Colonic mucosa (tissue), 1 donor: ENCODE measurements around a stretch of chr6.

DNA sequence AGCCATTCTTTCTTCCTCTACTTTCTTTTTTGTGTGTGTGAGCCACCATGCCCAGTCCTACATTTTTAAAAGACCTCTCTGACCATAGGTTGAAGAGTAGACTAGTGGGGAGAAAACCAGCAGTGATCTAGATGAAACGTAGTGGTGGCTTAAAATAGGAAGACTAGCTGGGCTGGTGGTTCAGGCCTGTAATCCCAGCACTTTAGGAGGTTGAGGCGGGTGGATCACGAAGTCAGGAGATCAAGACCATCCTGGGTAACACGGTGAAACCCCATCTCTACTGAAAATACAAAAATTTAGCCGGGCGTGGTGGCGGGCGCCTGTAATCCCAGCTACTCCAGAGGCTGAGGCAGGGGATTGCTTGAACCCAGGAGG, 34.8 kb upstream of the JARID2 start:
- PRO-cap, result no peak

DNA sequence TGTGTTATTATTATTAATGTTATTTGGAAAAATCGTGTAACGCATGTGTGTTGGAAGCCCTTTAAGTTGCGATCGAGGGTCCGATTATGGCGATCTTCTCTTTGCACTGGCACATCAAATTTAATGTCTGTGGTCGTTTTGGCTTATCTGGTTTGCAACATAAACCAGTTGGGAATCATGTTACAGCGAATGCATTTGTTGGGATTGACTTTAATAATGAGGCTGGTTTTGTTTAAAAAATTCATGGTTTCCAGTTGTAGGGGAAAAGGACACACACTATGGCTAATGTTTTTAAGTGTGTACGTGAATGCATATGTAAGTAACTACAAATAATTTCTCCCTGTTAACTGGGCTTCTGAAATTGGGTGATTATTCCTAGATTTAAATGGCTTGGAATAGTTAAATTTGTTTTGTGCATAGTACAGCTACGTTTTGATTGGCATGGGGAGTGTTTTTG, 1.1 kb downstream of the JARID2 start:
- PRO-cap, result no peak

DNA sequence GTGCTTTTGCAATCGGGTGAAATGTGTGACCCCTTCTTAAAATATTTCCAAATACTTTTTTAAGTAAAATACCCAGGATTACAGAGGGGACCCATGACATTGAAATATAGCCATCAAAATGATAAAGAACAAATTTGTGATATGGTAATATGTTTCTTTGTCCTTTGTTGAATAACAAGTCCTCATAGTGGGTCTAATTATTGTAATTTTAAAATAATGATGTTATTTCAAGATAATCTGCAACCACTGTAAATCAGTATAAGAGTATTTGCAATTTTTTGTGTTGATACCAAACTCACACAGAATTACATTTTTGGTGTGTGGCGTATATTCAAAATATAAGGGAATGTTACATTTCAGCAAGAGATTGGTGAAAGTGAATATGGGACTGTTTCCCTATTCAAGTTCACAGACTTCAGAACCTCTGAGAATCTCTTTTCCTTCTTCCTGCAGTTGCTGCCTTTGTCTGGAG, 41.4 kb downstream of the JARID2 start:
- PRO-cap, result no peak

GRCh38 chr6:15313149-15313793, 67.4 kb downstream of the JARID2 start:
- PRO-cap, result no peak

DNA sequence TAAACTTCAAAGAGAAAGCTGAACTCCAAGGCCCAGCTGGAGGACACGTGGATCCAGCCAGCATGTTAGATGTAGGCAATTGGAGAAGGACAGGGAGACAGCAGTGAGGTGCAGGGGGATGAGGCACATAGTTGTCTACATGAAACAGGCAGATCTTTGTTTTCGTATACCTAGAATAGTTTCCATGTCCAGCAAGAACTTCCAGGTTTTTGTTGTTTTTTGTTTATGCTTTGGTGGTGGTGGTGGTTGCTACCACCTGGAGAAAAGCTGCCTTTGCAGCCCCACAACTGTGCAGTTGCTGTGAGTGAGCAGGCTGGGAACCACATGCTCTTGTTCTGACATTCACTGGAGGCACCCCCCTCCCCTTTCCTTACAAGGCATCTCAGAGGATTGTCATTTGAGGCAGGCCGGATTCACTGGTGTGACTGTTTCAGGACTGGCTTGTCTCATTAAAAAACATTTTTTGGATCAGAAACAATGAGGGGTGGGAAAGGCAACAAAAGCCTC, 72.4 kb downstream of the JARID2 start:
- PRO-cap, result no peak

DNA sequence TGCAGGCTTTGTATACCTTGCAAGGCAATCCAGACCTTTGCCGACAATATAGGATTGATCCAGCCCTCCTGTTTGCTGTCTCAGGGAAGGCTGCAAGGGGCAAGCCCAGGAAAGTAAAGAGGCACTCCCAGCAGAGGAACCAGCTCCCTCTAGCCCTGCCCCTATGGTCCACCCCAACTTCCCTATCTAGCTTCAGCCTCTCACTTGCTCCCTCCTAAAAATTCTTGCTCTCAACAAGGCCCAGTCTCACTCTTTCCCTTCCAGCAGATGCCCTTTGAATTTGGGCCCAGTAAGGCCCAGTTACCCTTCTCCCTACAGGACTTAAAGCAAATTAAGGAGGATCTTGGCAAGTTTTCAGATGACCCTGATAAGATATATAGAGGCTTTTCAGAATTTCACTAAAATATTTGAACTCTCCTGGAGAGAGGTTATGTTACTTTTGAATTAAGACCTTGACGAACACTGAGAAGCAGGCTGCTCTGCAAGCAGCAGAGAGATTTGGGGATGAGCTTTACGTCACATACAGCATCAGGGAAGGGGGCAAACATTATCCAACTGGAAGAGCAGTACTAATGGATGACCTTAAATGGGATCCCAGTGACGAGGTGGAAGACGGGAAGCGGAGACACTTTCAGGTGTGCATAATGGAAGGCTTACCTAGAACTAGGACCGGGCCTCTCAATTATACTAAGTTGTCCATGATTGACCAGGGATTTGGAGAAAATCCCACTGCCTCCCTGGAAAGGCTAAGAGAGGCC, 92.8 kb downstream of the JARID2 start:
- PRO-cap, result no peak

DNA sequence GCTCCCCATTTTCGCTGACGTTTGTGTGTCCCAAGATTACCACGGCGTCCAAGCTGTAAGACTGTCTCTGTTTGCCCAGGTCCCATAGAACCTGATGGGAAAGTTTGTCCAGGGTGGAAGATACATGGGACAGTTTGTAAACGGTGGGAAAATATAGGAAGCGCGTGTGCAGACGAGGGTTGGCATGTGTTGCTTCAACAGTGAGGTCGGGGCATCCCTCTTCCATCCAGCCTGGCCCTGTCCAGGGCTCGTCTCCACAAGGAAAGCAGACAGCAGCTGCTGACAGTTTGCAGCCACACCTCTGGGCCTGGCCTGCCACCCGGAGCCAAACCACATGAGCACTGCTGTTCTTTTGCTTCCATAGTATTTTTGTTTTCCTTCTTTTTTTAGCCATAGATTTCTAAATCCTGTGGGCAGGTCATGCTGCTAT, 167.6 kb downstream of the DTNBP1 start:
- PRO-cap, result no peak

- PRO-cap, result no peak
These were observed 142.3 kb downstream of the DTNBP1 start for GRCh38 chr6:15520422-15521107.

DNA sequence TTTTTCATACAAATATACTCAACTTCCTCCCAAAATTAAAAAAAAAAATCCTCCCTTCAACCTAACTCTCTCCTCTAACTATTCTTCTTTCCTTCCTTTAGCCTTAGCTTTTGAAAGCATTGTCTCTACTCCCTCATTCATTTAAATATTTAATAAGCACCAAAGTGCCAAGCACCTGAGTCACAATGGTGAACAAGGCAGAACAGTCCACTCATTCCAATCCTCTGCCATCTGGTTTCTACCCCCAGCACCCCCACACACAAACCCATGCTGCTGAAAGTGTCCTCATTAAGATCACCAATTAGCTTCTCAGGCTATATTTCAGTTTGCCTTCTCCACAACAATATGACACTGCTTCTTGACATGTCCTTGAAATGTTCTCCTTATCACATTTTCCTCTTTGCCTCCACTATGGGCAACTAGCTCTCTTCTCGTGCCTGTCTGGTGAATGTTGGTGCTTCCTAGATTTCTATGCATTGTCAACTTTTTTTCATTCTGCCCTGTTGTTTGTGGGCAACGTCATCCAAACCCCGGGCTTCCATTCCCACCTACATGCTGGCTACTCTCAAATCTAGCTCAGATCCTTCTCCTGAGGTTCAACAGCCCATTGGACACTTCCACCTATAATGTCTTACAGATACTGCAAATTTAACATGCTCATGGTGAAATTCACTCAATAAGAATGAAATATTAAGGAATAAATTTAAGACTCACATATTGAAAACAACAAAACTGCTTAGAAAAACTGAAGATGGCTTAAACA, 76.2 kb downstream of the DTNBP1 start:
- PRO-cap, result no peak

DNA sequence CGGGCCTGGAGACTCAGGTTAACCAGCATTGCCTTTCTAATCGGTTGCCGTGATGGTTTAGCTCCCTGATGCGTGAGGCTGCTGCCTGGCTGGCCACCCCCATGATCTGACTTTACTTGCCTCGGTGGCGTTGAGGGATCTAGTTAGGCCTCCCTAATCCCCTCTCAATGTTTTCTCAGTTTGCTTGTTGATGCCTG, 2.4 kb downstream of the GMPR start:
- PRO-cap, result no peak

DNA sequence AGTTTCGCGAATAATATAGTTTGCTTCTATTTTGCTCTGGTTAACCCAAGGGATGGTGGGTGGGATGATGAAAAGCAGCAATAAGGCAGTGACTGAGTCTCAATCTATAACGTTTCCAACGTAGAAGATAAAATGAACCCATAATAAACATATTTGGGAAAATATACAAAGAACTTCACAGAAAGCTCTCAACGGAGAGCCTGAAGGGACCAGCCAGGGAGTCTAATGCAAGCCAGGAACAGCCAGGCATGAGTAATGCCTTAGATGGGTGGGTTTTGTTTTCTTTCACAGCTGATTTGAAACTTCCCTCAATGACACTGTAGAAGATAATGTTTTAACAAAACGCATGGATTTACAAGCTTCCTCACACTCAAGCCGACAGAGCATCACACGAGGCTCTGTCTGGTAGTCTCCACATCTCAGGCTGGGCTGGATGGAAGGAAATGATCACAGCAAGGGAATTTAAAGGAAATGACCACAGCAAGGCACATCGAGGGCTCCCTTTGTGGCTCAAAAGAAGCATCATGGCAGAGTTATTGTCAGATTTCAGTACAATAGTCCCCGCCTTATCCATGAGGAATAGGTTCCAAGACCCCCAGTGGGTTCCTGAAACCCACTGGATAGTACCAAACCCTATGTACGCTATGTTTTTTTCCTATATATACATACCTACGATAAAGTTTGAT, 113.9 kb downstream of the GMPR start:
- PRO-cap, result no peak

DNA sequence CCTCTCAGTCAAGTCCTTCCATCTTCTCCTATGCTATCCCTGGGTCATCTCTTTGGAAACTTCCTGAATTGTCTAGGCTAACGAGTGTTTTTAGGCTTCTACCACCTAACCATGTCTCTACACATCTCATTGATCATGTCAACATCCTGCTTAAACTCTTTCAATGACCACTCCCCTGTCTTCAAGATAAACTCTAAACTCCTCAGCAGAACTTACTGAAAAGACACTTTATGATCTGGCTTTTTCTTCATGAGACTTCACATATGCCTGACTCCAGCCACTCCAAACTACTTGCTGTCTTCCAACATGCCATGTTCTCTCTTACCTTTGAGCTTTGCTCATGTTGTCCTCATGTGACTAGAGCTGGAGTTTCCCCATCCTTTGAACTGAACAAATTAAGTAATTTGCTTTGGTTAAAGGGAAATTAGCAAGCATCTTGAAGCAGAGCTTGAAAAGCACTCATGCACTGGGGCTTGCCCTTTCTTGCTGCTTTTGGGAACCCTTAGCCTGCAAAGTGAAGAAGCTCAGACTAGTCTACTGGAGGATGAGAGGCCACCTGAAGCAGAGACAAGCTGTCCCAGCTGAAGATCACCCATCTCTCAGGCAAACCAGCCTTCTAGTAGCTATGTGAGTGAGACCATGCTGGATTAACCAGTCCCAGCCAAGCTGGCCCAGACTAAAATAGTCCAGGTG, 235.6 kb downstream of the GMPR start:
- PRO-cap, result no peak

DNA sequence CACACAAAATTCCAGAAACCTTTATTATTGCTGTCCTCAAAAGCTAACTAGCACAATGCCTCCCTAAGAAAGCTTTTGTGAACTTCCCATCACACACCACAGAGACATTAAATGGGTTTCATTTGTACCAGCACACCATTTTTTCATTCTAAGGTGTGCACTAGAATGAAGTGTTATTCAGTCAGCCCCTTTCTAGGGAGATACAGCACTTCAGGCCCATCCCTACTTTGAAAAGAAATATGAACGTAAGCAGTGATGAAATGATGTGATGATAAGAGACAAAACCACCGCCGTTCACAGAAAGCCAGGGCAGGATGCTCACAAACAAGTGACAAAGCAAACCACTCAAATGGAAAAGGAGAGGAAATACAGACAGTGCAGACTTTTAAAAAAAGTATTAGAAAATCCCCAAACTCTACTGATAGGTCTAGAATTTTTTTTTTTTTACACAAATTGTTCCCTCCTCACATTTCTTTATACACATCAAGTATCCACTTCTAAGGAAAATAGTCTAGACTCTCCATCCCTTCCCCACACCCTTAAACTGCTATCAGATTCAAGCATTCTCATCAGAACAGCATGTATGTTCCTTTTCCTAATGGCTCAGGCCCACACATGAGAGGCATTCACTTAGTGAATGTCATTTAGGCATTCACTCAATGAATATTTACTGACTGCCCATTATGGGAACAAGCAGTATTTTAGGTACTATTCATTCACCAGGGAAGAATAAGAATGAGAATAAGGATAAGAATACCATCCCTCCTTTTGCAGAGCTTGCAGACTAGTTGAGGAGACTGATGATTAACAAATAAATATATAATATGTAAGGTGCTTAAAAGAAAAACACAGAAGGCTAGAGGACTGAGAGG, 243.4 kb downstream of the GMPR start:
- PRO-cap, result unidirectional peak, minus-strand start at position 193 of the sequence; bidirectional peak, plus-strand start at position 299 of the sequence, minus-strand start at position 193 of the sequence

- PRO-cap, result no peak
These were observed 219.7 kb downstream of the ATXN1 start for GRCh38 chr6:16541490-16541936.

GRCh38 chr6:16635569-16636695, 125.3 kb downstream of the ATXN1 start:
- PRO-cap, result no peak

DNA sequence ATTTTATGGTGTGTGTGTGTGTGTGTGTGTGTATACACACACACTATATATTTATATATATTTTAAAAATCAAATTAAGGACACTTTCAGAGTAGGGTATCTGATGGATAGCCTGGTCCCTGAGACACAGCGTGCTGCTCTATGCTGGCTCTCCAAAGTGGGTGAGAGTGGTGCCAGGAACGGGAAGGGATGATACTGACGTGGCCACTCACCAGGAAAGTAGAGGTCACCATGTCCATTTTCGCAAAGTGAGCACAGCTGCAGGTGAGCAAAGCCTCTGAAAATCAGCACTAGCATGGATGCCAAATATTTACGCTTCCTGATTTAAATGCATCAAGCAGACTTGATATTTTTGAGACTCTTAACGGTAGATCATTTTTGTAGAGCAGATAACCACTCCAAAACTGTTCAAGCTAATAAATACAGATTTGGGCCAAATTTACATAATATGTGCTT, 116.7 kb downstream of the ATXN1 start:
- PRO-cap, result no peak

DNA sequence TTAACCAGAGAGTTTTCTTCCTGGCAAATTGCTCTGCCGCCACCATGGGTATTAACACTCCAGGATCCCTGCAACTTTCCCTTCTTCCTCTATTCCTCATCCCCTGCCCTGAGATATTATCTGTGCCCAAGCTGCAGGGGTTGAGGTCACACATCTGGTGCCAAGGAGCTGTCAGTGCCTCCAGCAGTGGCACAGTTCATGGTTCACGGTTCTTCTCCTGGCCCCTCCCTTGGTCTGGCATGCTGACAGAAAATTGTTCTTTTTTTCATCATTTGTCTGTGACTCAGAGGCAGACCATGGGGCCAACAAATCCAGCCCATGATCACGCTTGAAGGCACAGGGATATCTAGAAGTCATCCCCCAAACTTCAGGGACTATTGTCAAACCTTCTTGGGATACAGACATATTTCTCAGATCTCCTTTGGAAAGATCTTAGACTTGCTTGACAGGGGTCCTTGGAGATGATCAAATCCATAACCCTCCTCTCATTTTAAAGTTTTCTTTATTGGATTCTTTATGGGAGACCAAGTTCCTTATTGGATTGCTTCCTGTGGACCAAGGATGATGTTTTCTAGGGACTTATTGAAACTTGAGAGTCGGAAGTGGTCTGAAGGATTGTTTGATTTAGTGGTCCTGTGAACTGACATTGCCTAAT, 77.4 kb downstream of the ATXN1 start:
- PRO-cap, result no peak

DNA sequence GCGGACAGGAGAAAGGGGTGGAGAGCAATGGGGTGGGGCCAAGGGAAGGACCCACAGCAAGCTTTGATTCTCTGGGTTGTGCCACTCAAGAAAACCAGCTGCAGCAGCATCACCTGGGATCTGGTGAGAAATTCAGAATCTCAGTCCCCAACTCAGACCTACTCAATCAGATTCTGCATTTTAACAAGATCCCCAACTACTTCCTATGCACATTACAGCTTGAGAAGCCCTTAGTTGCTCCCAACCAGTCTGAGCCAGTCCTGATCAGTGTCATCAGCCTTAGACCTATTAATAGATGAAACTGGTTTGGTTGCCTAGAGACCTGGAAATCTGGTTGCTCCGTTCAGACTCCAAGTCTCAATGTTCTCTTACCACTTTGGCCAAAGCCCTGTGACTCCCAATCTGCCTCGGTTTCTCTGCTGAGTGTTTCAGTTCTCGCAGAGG, 20.0 kb upstream of the ATXN1 start:
- PRO-cap, result no peak

DNA sequence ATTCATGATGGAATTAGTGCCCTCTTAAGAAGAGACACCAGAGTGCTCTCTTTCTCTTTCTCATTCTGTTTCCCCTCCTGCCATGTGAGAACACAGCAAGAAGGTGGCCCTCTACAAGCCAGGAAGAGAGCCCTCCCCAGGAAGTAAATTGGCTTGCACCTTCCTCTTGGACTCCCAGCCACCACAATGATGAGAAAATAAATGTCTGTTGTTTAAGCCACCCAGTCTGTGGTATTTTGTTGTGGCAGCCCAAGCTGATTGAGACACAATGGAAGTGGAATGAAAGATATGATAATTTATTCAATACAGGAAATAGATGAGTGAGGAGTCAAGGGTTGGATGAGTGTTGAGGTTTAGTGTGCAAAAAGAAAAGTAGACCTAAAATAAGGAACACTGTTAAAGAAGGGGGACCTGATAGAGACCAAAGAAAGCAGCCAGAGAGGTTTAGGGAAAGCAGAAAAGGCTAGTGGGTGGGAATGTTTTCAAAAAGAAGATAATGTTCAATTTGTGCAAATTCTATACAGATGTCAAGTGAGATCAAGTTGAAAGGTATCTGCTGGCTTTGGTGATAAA, 26.0 kb upstream of the ATXN1 start:
- PRO-cap, result no peak

GRCh38 chr6:16804665-16805747, 43.7 kb upstream of the ATXN1 start:
- PRO-cap, result no peak